Skeletal muscle satellite cell (primary cell): ENCODE measurements around the genes MAP4K3 and COX7A2L.

GRCh38 chr2:38377469-38377809, 366 bp upstream of the ATL2 start:
- CAGE, long polyA plus RNA, result no peak

- CAGE, long polyA plus RNA, result no peak
Measured at GRCh38 chr2:38505812-38506207, 96.9 kb downstream of the HNRNPLL start.

DNA sequence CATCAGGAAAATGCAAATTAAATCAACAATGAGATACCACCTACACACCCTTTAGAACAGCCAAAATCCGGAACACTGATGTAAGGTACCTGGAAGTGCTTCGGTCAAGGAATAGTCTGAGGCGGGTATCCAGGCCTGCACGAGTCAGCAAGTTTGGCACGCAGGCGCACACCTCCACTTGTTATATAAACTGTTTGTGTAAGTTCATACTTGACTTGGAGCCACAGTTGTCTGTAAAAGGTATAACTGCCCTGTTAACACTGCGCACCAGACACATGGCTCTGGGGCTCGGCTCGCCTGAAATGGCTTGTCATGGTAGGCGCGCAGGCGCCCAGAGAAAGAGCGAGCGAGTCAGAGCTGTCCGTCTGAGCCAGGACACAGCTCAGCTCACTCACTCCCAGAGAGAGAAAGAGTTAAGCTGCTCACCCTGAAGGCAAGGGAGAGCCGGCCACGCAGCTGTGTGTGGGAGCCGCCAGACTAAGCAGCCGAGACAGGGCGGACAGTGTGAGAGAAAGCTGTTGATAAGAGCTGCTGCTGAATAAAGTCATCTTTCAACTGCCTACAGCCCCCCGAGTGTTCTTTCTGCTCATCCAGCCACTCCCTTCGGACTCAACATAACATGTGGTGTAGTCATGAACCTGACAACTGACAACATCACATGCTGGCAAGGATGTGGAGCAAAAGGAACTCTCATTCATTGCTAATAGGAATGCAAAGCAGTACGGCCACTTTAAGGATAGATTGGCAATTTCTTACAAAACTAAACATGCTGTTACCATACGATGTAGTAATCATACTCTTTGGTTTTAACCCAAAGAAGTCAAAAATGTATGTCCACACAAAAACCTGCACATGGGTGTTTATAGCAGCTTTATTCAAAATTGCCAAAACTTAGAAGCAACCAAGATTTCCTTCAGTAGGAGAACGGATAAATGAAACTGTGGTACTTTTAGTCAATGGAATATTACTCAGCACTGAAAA, 87.1 kb downstream of the HNRNPLL start:
- CAGE, long polyA plus RNA, result no peak

DNA sequence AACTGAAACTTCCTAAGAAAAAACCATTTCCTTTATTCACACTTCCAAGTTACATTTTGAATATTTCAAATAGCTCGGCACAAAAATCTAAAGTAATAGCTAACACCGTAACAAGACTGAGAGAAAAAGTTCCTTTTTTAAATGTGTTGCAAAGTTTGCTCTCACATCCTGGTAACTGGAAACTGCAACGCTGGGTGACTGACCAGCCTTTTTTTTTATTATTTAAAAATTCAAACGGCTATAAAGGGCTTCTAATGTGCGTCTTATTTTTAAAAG, 1.7 kb downstream of the HNRNPLL start:
- CAGE, long polyA plus RNA, result no peak

DNA sequence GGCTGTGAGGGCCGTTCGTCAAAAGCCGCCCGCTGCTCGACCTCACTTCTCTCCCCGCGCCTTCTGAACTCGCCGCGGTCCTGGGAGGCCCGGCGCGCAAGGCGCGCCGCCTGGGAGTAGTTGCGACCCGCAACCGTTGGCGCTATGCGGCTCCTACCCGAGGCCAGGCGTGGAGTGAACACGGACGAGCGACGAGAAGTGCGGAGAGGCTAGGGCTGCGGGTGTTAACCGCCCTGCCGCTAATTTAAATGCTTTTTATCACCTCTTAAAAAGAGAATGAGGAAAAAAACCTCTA, 341 bp upstream of the HNRNPLL start:
- CAGE, long polyA plus RNA, result no peak

GRCh38 chr2:38731764-38732110, 19.4 kb downstream of the SRSF7 start:
- CAGE, long polyA plus RNA, result no peak

- CAGE, long polyA plus RNA, result no peak
Measured at GRCh38 chr2:39116261-39116812, 4.5 kb downstream of the SOS1 start.

GRCh38 chr2:39244840-39245321, 124.0 kb upstream of the SOS1 start:
- CAGE, long polyA plus RNA, result no peak

DNA sequence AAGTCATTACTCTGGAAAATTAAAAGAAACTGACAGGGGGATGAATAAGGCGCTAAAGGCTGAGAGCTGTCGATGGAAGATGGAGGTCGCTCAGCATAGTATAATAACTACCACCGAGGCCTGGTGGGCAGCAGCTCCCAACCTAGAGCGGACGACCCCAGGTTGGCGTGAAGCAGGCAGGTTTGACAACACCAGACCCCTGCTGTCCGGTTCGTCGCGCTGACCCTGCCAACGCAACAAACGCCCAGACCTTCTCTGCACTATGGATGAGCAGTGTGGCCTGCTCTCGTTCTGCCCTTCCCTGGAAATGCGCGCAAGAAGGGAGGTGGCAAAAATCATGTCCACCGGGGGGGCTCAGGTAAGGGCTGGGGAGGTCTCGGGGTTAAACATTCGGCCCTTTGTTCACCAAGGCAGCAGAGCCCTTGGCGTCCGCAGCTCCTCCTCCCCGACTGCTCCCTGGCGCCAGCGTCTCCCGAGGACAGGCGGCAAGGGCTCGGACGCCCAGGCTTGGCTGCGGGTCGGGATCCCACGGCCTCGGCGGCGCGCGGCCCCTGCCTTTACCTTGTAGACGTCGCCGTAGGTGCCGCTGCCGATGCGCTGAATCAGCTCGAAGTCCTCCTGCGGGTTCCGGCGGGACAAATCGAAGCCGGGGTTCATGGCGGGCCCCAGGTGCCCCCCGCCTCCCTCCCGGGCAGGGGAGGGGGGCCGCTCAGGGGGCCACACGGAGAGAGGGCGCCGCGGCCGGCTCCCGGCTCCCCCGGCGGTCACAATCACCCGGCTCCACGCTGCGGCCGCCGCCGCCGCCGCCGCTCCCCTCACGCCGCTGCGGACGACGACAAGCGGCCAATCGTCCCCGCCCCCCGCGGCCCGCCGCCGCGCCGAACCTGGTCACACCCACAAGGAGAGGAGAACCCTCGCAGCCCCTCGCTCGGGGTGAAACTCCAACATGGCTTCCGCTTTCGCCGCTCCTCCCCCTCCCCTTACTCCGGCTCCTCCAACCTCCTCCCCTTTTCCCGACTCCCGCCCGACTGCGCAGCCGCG, at the start of gene MAP4K3:
Gene MAP4K3, minus strand, starts transcription at position 955 of the 1,041 bp plus-strand sequence.
- CAGE, long polyA plus RNA, result no peak

DNA sequence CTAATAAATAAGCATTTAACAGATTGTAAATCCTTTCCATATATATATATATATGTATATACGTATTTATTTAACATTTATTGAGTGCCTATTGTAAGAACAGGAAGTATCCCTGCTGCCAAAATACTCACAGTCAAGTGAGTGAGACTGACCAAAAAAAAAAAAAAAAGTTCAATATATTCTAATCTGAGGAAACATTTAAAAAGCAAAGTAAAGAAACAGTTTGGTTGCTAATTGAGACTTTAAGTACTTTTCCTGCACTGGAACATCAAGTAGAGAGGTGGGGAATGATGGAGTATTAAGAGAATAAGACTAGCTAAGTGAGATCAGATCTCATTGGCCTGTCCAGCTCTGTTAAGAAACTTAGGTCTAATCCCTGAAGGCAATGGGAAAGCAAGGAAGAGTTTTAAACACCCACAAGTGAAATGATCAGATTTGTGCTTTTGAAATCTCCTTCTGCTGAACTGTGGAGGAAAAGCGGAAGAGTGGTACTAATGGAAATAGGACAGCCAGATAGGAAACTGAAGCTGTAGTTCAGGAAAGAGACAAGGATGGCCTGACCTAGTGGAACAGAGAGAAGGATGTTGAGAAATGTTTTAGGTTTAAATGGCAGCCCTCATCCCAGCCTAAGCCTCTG, 27.8 kb upstream of the MAP4K3 start:
- CAGE, long polyA plus RNA, result no peak

GRCh38 chr2:40238163-40238835, 213.6 kb downstream of the SLC8A1 start:
- CAGE, long polyA plus RNA, result no peak

- CAGE, long polyA plus RNA, result no peak
Measured at GRCh38 chr2:40454157-40454710, 2.3 kb upstream of the SLC8A1 start.

DNA sequence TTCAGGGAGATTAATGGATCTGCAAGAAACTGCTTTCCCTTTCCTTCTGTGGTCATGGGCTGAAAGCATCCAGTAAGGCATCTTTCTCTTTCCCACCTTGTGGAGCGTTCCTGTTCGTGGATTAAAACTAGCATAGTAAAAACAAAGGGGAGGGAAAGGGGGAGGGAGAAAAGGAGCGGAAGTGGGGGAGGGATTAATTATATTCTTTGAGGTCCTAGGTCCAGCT, 140.3 kb upstream of the PKDCC start:
- CAGE, long polyA plus RNA, result no peak

DNA sequence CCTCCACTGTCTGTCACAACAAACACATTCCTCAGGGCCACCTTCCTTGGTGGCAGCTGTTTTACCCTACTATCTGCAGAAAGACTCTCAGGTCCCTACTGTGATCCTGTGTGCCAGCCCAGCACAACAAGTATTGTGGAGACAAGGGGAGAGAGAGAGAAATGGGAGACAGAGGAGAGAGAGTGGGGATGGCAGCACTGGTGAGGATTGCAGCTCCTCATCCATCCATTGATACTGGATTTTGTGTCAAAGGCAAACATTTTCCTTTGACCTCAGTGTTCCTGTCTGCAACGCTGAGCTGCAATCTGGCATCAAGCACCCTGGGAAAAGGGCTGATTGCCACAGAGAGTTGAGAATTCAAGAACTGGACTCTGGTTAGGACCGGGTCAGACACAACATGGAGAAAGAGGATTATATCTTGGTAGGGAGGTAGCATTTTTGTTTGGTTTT, 82.1 kb upstream of the PKDCC start:
- CAGE, long polyA plus RNA, result no peak

- CAGE, long polyA plus RNA, result no peak
Measured at GRCh38 chr2:42024906-42025784, 22.7 kb upstream of the PKDCC start.

DNA sequence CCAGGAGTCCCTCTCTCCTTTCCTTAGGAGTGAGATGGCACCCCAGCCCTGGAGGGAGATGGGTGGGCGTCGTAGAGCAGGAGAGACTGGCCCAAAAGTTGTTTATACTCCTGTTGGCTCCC, 2.0 kb downstream of the PKDCC start:
- CAGE, long polyA plus RNA, result no peak

- CAGE, long polyA plus RNA, result no peak
Measured at GRCh38 chr2:42060956-42061685, 13.3 kb downstream of the PKDCC start.

DNA sequence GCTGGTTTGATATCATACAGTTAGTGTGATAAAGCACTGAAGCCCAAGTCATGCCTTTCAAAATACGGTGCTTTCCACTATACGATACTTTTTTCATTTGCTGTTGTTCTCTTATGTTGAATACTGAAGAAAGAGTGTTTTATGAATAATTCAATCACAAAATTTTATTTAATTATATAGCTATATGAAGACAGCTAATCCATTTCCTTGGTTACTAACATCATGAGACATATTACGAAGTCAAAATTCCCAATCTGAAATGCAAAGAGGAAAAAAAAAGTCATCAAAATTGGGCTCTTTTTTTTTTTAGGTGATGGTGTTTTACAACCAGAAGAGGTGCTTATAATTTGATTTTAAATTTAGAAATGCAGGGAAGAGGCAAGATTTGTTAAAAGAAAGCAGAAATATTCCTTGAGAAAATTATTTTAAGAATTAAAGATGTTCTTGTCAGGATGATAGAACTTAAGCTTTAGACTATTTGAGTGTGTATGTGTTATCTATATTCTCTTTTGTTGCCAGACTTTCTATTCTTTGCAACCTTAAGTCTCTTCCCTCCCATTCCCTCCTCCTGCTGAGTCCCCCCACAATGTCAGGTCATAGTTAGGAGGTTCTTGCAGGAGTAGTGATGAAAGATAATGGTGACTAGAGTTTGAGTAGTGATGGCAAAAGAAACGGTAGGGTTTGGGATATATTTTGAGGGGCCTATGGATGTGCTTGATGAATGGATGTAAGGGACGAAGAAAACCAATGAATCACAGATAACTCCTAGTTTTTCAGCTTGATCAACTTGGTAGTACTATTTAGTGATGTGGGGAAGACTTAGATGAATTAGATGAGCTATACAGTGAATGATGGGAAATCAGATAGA, 20.8 kb downstream of the EML4 start:
- CAGE, long polyA plus RNA, result no peak

- CAGE, long polyA plus RNA, result start-site peak on the minus strand at chr2:42361172-42361217, 364 and 227 reads in 2 replicates
Measured at GRCh38 chr2:42360815-42361902, at the start of gene COX7A2L. Gene COX7A2L (minus strand): TSS chr2:42361217.

GRCh38 chr2:42368879-42369333, 7.9 kb upstream of the COX7A2L start:
- CAGE, long polyA plus RNA, result no peak